Duodenum (tissue), 1 donor: ENCODE results near the gene PRR14.

GRCh38 chr16:30510213-30510887 is 16.0 kb downstream of the ZNF768 start:
- PRO-cap, result no peak

GRCh38 chr16:30524117-30524846 is 2.1 kb downstream of the ZNF768 start:
- PRO-cap, result no peak

GRCh38 chr16:30525800-30526138 is 597 bp downstream of the ZNF768 start:
- PRO-cap, result no peak

DNA sequence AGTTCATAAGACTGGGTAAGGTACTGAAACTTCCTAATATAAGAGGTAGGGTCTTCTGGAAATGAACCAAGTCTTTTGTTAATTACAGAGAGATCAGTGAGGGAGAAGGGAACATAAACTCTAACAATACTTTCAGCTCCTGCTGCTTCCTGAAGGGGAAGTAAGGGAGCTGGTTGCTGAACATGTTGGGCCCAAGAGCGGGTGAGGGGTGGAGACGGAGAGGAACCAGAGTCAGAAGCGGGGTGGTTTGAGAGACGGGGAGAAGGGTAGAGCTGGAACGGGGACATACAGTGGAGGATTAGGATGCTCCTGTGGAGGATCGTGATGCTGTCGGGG is 11.4 kb upstream of the ZNF747 start:
- PRO-cap, result no peak

GRCh38 chr16:30609269-30610023 is 743 bp downstream of the ZNF689 start:
- PRO-cap, result no peak

DNA sequence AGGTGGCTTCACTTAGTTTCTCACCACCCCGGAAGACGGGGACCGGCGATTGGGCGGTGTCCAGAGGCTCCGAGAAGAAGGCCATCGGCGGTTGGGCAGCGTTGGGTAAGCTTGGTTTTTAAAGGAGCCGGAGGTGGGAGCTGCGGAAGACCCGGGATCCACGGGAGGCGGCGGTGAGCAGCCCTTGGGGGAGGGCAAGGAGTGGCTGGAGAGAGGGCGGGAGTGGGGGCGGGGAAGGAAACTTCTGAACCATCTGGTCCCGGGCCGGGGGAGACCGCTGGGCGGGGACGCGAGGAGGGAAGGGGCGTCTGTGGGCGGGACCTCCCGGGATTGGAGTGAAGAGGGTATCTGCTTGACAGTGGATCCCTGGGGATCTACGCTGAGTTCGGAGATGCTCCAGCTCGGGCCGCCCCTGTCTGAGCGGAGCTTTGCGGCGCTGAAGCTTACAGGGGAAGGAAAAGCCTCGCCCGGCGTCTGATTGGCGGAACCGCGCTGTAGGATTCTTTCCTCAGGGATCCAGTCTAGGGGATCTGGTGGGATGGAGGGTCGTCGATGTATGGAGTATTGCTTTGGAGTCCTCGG is at the start of gene PRR14:
TSS of gene PRR14 (plus strand) at position 327 of the 582 bp plus-strand sequence.
- PRO-cap, result bidirectional peak, plus-strand start at position 145 of the sequence, minus-strand start outside the sequence; unidirectional peak, plus-strand start at position 252 of the sequence; unidirectional peak, plus-strand start at position 377 of the sequence

DNA sequence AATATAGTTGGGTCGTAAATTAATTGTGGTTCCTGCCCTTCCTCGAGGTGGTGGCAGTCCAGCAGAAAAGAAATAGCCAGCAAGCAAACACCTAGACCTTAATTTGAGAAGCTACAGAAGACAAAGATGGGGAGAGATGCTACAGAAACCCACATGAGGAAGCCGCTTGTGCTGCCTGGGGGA is 2.3 kb downstream of the FBRS start:
- PRO-cap, result no peak

DNA sequence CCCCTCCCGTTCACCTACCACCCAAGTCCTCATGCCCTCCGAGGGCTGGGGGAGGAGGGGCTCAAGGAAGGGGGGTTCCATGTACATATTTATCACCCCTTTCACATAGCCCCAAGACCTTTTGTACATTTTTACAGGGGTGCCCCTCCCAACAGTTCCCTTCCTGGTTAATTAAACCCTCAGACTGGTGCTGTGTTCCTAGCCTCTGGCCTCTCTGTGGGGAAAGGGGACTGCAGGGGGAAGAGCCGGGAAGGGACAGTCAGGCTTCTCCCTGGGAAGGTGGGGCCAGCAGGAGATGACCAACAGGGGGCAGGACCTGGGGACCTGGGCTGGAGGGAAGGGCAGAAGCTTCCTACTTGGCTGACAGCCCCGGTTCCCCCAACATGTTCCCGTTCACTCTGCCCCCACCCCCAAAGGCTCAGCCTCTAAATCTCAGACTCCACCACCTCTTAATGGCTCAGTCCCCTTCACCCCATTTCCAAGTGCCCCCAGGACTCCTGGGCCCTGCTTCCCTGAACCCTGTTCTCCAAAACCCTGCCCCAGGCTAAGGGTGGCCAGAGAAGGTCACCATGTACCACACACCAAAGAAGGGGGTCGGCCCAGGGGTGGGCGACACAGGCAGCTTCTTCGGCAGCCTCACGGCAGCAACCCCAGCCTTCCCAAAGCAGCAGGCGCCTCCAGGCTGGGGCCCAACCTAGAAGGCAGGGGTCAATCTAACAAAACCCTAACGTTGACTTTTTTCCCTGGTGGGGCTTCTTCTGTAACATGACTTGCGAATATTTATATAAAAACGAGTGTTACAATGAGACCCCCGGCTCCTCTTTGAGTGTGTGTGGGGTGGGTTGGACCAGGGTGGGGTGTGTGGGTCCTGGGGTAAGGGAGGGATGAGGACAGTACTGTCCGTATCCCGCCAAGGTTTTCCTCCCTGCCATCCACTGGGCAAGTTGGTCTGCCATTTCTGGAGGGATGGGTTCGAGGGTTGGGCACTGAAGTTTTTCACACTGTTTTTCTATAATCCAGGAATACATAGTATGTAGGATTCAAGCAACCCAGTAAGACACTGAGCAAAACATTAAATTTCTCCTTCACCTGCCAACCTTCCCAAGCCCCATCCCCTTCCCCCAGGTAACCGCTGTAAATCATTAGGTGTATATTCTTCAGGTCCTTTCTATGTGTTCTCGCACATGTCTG is 12.2 kb downstream of the FBRS start:
- PRO-cap, result no peak

- PRO-cap, result no peak
Observed at GRCh38 chr16:30707083-30707444, 8.1 kb downstream of the SRCAP start.

DNA sequence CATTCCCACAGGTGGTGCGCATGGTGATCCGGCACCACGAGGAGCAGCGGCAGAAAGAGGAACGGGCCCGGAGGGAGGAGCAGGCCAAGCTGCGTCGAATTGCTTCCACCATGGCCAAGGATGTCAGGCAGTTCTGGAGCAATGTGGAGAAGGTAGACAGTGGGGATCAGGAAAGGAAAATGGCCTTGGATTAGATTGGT is 8.5 kb downstream of the SRCAP start:
- PRO-cap, result no peak

GRCh38 chr16:30709522-30710292 is 10.7 kb downstream of the SRCAP start:
- PRO-cap, result no peak

DNA sequence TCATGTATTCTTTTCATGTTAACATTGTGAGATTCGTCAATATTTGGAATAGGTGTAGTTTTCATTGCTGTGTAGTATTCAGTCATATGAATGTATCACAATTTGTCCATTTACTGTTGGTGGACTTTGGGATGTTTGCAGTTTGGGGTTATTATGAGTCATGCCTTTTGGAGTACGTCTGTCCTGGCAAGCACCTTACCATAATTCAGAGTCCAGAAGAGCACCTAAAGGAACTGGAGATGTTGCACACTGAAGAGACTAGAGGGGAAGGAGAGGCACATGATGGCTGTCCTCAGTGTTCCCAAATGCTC is 3.1 kb upstream of the PHKG2 start:
- PRO-cap, result no peak

DNA sequence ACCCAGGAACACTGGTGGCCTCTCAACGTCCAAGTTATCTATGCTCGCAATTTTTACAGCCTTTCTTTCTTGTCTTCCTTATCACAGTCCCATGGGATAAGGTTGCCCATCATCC is 690 bp upstream of the ZNF629 start:
- PRO-cap, result no peak

GRCh38 chr16:30875579-30876421 is 18.1 kb downstream of the BCL7C start:
- PRO-cap, result no peak

- PRO-cap, result bidirectional peak, plus-strand start at chr16:30902329, minus-strand start at chr16:30902239; bidirectional peak, plus-strand start at chr16:30902604, minus-strand start at chr16:30902565
Observed at GRCh38 chr16:30901620-30902872, 5.6 kb downstream of the CTF1 start.

DNA sequence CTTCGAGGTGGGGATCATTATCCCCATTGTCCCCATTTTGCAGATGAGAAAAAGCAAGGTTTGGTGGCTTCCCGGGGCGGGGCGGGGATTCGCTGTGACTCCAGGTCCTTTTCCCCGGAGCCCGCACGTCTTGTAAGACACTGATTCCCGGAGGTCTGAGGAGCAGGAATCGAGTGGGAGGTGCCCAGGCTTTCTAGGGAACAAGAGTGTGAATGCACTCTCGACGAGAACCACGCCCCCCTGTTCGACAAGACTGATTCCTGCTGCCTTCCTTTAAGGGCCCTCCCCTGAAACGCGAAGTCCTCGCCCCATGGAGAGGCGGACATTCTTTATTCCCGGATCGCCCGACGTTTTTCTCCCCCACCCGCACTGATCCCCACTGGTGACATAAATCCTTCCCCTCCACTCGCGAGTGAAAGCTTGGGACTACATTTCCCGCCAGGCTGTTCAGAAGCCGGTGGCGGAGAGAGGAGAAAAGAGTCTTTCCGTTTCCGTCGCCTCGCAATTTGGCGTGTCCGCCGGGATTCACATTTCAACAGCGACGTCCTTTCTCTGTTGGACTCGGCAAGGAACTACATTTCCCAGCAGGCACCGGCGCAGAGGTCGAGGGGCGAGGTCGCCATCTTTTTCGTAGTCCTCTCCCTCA is 1.2 kb upstream of the FBXL19 start:
- PRO-cap, result bidirectional peak, plus-strand start at position 325 of the sequence, minus-strand start at position 157 of the sequence; bidirectional peak, plus-strand start outside the sequence, minus-strand start at position 508 of the sequence

DNA sequence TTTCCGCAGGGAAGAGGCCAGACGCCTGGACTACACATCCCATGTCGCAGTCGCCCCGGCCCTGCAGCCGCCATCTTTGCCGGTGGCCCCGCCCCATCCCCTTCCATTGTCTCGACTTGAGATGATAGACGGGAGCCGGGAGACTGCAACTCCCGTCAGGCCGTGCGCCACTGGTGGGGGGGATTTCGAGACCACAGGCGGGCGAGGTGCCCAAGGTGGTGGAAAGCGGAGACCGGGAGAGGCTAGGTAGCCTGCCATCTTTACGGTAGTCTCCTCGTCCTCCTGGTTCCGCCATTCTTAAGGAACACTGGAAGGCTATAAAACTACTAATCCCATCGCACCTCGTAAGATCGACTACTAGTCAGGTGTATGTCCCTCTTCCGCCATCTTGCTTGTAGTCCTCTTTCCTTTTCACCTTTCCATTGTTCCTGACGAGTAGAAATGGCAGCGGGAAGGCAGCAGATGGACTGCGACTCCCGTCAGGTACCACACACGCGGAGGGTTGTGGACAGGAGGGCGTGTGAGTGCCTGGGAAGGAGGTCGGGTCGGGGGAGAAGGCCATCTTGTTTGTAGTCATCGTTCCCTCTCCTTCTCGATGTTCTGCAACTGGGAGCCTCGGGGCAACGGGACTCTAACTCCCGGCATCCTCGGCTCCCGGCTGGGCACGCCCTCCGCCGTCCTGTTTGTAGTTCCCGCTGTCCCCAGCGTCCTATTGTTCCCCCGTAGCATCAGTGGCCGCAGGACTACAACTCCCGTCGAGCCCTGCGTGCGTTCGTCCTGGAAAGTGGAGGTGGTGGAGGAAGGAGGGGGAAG is 496 bp upstream of the FBXL19 start:
- PRO-cap, result bidirectional peak, plus-strand start at position 196 of the sequence, minus-strand start outside the sequence; unidirectional peak, plus-strand start at position 221 of the sequence; unidirectional peak, minus-strand start at position 295 of the sequence; bidirectional peak, plus-strand start outside the sequence, minus-strand start at position 597 of the sequence

- PRO-cap, result no peak
Observed at GRCh38 chr16:30947291-30947782, 1.5 kb upstream of the ORAI3 start.

GRCh38 chr16:31001903-31002924 is 8.2 kb downstream of the STX1B start:
- PRO-cap, result no peak

DNA sequence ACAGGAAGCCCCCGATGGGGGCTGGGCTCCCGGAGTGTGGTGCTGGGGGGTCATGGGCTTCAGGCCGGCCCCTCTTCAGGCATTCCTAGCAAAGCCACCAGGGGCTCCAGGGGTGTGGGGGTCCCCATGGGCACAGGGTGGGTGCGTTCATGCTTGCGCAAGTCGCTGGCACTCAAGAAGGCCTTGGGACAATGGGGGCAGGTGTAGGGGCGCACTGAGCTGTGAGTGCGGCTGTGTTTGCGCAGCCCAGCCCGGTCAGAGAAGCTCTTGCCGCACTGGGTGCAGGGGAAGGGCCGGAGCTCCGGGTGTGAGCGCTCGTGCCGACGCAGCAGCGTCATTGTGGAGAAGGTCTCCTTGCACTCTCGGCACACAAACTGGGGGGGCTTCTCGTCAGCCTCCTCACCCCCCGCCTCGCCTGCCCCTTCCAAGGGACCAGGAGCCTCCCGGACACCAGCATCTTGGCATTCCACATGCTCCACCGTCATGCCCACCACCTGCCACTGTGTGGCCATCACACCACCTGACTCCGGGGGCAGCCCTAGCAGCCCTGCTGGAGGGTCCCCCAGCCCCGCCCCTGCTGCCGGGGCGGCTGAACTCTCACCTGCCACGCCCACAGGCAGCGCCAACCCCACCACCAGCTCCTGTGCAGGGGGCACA is 12.9 kb downstream of the ZNF668 start:
- PRO-cap, result no peak